Placental pericyte (primary cell): ENCODE measurements around the gene HDHD2.

GRCh38 chr18:45326606-45326854 lies 288.7 kb upstream of the SLC14A2 start:
- CAGE, long polyA plus RNA: no peak

DNA sequence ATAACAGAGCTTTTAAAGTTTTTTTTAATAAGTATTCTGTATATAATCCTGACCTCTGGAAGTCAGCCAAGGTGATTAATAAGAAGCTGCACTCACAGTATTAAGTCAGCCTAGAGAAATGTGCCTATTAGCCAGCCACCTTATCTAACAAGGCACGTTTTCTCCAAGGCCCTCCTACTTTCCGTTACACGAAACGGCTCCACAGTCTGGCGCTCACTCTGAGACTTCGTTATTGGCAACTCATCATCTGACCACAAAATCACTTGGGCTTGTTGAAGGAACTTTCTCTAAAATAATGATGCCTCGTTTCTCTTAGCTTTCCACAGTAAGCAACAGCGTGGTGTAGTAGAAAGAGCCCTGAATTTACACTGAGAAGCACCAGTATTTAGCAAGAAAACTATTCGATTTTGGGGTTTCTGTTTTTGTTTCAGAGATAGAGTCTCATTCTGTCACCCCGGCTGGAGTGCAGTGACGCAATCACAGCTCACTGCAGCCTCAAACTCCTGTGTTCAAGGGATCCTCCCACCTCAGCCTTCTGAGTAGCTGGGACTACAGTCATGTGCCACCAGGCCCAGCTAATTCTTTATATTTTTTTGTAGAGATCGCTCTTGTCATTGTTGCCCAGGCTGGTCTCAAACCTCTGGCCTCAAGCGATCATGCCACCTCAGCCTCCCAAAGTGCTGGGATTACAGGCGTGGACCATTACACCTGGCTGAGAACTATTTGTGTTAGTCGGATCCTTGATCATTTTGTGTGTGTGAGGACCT lies 53.5 kb upstream of the SLC14A1 start:
- CAGE, long polyA plus RNA: no peak

GRCh38 chr18:45803158-45803561 lies 22.3 kb upstream of the SIGLEC15 start:
- CAGE, long polyA plus RNA: no peak

DNA sequence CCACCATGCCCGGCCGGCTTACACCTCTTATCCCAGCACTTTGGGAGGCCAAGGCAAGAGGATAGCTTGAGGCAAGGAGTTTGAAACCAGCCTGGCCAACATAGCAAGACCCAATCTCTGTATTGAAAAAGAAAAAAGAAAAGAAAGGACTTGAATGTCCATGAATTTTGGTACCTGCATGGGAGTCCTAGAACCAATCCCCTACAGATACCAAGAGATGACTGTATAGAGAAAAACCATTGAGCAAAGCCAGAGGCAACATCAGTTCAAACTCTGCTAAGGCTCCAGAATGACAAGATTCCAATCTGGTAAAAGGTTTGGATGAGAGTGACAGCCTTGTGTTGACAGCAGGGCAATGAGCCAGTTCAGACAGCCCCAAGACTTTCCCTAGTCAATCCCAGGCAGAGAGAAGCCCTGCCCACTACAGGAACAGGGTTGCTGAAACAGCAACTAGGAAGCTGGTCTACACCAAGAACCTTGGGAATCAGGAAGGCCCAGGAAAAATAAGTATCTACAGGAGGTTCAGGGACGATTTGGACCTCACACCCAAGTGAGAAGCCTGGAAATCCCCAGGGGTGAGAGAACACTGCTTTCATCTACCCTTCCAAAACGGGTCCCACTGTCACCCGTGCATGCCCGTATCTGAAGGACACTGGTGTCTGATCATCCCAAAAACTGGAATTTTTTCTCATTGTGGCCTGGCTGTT lies 3.3 kb downstream of the PSTPIP2 start:
- CAGE, long polyA plus RNA: no peak

- CAGE, long polyA plus RNA: no peak
Observed at GRCh38 chr18:46152858-46153183, 21.0 kb upstream of the C18orf25 start.

GRCh38 chr18:46362184-46362651 lies 28.4 kb downstream of the RNF165 start:
- CAGE, long polyA plus RNA: no peak

DNA sequence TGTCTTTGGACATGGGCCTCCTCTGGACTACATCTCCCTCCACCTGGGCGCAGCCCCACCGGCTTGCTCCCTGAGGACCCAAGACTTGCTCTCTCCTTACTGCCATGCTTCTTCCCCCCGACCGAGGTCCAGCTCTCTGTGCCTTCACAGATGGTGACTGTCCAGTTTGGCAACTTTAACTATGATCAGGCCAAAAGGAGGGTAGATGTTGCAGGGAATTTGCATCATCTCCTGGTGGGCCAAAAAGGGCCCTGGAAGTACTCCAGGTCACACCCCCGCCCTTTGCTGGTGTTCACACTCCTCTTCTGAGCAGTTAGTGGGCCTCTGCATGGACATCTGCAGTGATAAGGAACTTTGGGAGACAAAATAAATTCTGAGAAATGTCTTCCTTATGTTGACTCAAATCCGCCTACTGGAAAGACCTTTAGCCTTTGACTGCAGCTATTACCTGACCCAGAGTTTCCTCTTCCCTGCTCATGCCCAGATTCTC lies 88.7 kb downstream of the RNF165 start:
- CAGE, long polyA plus RNA: no peak

- CAGE, long polyA plus RNA: no peak
Observed at GRCh38 chr18:46823219-46823835, 66.5 kb upstream of the ST8SIA5 start.

GRCh38 chr18:47150006-47151186 lies at the start of gene HDHD2:
Gene HDHD2 (minus strand): TSS chr18:47150500.
- CAGE, long polyA plus RNA: no peak

- CAGE, long polyA plus RNA: no peak
Observed at GRCh38 chr18:47756360-47756787, 174.1 kb downstream of the SMAD2 start.

DNA sequence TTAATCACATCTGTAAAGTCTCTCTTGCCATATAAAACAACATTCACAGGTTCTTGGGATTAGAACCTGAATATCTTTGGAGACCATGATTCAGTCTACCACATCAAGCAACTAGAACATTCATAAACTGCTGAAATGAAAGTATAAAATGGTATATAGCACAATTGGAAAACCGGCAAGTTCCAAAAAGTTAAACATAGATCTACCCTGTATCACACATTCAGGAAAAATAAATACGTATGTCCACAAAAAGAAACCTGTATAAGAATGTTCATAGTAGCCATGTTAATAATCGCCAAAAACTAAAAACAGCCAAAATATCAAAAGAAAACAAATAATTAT lies 23.5 kb downstream of the SMAD2 start:
- CAGE, long polyA plus RNA: no peak

- CAGE, long polyA plus RNA: no peak
Observed at GRCh38 chr18:47931774-47932180, 1.3 kb upstream of the SMAD2 start.

DNA sequence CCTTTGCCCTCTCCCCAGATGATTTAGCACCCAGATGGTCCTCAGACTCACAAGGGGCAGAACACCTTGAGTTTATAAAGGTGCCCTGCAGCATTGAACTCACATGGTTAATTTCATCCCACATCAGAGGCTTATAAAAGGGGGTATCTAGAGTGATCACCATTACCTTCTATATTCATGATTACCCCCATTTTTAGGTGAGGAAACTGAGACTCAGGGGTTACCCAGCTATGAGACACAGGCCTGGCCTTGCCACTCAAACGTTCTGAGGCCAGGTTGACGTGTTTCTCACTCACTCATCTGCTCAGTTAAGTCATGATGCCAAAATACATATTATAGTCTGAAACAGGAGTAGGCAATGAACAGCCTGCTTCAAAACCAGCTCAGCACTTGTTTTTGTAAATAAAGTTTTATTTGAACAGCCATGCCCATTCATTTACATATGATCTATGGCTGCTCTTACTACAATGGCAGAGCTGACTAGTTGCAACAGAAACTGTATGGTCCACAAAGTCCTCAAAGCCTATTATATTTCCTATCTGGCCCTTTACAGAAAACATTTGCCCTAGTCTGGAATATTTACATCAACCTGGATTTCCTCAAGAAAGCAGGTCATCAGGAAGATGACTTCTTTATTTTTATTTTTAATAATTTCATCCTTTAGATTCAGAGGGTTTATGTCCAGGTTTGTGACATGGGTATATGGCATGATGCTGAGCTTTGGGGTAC lies 74.1 kb upstream of the SMAD2 start:
- CAGE, long polyA plus RNA: no peak

DNA sequence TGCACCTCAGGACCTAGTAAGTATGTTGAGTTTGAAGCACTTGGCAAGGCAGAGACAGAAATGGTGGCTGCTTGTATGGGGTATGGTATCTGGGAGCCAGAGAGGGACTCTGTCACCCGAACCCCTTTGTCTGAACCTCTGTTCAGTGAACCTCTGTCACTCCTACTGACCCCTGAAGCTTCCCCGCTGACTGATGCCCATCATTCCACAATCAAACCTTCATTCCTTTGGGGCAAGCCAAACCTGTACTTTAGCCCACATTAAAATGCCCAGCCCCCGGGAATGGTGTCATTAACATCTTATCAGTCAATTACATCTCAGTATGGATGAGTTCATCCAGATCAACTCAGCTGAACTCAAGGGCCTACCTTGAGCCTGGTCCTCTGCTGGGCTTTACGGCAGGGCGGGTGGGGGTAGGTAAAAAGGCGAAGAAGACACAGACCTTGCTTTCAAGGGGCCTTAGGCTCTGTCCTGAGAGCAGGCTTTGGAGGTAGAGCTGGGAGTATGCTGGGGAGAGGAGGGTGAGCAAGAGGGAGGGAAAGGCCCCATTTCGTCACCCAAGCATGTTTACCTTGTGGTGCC lies 154.4 kb upstream of the SMAD2 start:
- CAGE, long polyA plus RNA: no peak

DNA sequence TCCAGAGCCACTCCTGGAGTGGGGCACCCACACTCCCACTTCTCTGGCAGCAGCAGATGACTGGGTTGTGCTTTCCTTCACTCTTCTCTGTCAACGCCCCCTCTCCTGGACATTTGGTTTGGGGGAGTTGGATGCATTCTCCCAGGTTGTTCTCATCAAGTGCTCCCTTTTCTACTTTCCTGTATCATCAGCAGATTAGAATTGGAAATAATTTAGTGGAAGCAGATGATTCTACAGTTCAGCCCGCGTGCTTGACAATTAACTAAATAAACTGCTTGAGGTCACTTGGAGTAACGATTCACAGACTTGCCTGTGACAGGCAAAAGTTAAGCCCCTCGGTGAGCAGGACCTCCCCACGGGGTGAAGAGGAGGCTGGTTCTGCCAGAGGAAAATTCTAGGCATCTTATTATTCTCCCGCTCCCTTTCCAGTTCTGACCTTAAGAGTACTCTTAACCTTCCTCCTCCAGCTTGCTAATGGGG lies 169.6 kb upstream of the SMAD2 start:
- CAGE, long polyA plus RNA: no peak

- CAGE, long polyA plus RNA: no peak
Observed at GRCh38 chr18:48135571-48136119, 205.2 kb upstream of the SMAD2 start.

GRCh38 chr18:48330149-48330737 lies 78.9 kb downstream of the ZBTB7C start:
- CAGE, long polyA plus RNA: no peak

- CAGE, long polyA plus RNA: no peak
Observed at GRCh38 chr18:48441249-48441674, 32.1 kb upstream of the ZBTB7C start.

DNA sequence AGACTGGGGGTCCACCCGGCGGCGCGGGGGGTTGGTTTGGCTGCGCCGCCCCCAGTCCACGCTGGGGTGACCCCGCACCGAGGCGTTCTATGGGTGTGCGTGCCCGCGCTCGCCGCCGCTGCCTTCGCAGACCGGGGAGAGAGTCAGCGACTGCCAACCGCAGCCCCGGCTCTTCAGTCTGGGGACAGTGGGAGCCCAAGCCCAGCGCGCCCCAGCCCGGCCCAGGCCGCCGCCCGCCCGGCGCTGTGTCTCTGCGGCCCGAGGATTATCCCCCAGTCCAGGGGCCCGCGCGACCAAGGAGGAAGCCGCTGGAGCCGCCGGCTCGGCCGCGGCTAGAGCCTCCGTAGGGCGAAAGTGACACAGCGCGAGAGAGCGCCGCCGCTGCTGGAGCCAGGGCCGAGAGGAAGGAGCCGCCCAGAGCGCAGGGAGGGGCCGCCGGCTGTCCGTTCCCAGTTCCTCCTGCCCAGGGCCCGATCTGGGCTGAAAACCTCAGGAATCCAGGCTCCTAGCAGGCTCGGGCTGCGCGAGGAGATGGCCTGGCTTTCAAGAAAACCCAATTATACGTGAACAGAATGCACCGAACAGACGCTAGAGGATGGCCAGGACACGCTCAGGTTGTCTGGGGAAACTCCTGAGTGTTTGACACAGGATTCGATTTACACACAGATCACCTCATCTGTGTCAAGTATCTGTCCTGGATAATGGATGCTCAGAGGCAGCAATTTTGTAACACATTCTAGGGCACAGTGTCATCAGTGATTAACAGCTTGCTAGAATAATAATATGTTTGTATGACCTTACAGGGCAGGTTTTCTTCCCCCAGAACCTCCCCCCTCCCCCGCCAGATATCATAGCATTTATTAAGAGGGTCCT lies 2.4 kb downstream of the CTIF start:
- CAGE, long polyA plus RNA: no peak

- CAGE, long polyA plus RNA: no peak
Observed at GRCh38 chr18:48567978-48568624, 29.3 kb downstream of the CTIF start.